ENCODE measurements around a stretch of chr22.

DNA sequence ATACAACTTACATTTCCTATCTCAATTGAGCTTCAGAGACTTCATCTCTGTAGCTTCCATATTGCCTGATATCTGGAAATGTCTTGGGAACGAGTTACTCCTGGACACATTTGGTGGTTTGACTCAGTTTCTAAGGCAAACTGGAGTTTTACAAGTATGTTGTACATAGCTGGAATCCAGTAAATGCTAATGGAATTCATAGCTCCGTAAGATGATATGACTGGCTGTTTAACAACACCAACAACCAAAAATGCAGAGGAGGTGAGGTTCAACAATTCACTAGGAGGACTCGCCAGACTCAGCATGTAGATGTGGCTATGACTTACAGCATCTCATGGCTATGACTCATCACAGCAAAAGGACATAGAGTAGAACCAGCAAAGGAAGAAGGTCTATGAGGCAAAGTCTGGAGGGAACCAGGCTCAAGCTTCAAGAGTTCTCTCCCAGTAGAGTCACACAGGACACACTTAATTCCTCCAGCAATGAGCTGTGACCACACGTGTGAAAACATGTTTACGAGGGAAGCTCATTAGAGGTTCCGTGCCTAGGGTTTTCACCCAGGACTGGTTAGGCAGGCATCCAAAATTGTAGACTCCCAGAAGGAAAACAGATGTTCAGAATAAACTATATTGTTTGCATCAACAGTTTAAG lies 116.9 kb downstream of the LARGE1 start:
- PRO-cap, result no peak
- RAMPAGE, long total RNA, result no peak

- PRO-cap, result no peak
- RAMPAGE, long total RNA, result no peak
These were observed 78.6 kb downstream of the LARGE1 start for GRCh38 chr22:33841575-33842097.

- PRO-cap, result no peak
- RAMPAGE, long total RNA, result no peak
These were observed 44.9 kb downstream of the LARGE1 start for GRCh38 chr22:33875081-33876083.

GRCh38 chr22:33908802-33908973 lies 11.6 kb downstream of the LARGE1 start:
- PRO-cap, result no peak
- RAMPAGE, long total RNA, result no peak

DNA sequence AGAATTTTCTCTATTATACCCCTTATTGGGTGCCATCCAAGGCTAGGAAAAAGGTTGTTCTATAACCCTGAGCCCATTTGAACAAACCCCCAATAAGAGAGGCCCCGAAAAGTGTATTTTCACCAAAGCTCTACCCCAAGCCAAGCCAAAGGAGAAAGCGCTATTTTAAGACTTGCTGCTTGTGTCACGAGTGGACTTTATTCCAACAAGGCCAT lies 11.4 kb downstream of the LARGE1 start:
- PRO-cap, result no peak
- RAMPAGE, long total RNA, result no peak

GRCh38 chr22:34932007-34932377 lies 134.0 kb upstream of the ISX start:
- PRO-cap, result no peak
- RAMPAGE, long total RNA, result no peak

DNA sequence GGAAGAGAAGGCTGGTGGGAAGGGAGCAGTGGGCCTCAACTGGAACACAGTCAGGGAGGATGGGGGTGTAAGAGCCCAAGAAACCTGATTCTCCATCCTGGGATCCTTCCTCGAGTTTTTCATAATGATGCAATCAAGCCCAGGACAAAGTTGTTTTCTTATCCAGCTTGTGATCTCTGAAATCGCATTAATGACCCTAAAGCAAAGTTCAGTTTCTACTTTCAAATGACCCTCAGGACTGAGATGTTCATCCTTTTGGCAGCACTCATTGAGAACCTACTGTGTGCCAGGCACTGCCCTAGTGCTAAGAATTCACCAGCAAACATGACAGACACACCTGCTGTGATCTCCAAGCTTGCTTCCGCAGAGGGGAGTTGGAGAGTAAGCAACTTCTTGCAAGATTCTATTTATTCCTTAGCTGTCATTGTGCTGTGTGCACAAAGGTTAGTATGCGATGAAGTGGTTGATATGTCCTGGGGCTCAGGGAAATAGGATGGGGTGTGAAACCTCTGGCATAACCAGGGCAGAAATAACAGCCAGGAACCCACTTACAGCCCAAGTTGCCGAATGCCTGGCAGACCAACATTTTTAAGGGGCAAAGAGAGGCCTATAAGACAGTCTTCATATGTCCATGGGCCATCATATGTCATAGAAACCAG lies 45.4 kb downstream of the ISX start:
- PRO-cap, result no peak
- RAMPAGE, long total RNA, result no peak

DNA sequence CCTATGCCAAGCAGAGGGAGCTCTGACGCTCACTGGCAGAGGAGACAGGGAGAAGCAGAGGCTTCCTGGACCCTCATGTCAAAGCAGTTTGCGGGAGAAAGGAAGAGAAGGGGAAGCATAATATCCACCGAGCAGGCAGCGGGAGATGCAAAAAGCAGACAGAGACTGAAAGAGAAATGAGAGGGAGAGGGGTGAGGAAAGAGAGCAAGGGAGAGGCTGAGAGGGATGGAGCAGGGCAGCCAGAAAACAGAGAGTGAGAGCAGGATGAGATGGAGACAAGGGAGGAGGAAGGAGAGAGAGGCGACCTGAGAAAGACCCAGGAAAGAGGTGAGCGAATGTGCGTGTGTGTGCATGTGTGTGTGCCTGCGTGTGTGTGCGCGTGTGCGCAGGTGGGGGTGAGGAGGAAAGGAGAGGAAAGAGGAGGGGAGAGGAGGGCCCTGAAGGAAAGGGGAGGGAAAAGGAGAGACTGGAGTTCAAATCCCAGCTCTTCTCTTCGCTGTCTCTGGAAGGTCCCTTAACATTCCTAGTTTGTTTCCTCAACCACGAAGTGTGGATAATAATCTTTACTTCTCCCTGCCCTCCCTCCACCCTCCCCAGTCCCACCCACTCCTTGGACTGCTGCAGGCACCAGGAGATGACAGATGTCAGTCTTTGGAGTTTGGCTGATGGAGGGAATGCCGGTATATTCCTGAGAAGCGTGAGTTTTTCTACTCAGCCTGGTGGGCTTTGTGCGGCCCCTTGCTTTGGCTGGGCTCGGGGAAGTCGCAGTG lies 67.9 kb downstream of the ISX start:
- PRO-cap, result no peak
- RAMPAGE, long total RNA, result no peak

DNA sequence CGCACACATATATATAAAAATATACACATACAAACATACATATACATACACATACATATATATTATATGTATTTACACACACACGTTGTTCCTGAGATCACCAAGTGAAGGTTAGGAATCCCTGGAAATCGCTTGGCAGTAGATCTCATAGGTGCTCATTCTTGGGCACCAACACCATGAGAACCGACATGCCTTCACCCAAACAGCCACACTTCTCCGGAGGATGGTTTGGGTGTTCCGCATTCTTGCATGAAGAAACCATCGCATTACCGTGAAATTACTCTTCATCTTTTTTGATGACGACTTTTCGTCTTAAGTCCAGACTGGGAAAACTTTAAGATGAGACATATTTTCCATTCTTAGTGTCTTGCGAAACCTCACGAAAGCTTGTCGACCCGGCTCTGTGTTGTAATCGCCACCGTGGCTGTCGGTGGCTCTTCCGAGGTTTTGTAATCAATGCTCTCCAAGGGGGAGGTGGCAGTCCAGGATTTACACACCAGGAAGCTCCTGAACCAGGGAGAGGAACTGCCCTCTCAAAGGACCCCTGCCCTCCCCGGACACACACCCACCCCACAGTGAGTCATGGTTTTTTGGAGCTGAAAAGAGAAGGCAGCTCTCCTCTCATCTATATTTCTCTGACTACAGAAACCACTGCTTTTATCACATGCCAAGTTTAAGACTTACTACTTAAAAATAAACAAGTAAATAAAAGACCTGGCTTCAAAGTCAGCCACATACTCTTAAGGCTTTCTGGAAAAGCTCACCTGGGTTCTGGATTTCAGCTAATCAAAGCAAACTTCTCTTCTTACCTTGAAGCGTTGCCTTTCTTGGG lies 1.8 kb downstream of the TOM1 start:
- PRO-cap, result no peak
- RAMPAGE, long total RNA, result no peak

DNA sequence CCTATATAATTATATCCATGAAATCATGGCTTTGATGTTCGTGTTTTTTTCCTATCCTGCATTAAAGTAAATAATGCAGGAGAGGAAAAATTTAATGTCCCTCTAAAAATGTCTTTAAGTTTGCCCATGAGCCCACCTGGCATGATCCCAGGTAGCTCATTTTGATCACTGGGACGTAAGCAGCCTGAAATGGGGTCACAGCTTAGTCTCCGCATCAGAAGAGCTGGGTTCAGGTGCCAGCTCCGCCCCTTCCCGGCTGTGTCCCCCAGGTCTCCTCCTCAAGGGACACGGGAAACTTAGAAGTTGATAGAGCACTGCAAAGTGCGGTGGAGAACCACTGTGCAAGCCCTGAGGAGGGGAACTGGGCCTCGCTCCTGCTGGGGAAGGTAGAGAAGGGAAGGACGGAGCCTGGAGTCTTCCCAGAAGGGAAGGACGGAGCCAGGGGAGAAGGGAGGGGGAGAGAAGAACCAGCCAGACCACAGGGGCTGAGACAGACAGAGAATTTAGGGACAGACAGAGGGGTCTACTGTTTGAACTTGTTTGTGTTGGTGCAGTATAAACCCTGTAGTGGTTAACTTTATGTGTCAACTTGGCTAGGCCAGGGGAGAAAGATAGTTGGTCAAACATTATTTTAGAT lies 7.7 kb downstream of the TOM1 start:
- PRO-cap, result no peak
- RAMPAGE, long total RNA, result no peak

DNA sequence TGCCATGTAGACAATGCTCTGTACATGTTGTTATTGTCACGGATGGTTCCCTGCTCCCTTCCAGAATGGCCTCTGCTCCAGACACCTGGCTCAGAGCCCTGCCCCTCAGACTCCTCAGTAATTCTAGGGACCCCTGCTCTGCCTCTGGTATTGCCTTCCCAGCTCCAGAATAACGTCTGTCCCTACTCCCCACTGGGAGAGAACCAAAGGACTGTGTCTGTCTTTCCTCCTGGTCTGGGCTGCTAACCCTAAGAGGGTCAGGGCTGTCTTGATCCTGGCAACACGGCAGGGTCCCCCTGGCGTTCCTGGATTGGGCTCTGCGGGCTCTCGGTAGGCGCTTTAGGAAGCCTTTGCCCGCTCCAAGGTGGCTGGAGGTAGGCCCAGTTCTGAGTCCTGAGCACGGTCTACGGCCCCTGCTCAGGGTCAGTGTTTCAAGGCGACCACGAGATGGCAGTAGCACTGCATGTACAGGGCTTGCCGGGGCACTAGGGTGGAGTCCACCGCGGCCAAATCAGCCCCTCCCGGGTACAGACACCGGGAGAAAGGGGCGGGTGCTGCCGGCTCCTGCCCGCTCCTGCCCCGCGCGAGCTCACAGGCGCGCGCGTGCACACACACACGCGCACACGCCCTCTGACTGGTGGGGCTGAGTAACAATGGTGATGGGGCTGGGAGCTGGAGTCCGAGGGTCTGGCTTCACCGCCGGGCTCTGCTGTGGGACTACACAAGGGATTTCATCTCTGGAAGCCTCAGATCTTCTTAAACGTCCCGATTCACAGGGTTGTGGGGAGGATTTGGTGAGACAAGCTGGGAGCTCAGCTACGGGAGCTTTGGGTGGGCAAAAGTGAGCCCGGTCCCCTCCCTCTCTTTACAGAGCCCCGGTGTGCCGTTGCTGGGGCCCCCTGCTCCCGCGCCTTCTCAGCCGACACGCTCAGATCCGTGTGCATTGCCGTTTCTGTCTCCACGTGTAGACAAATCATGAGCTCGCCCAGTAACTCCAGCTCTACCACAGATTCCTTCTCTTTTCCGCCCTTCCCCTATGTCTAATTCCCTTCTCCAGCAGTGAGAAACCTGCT lies 30.1 kb upstream of the HMOX1 start:
- PRO-cap, result no peak
- RAMPAGE, long total RNA, result no peak

- PRO-cap, result no peak
- RAMPAGE, long total RNA, result no peak
These were observed 48.1 kb downstream of the MCM5 start for GRCh38 chr22:35447921-35448503.

- PRO-cap, result no peak
- RAMPAGE, long total RNA, result no peak
These were observed 508 bp downstream of the RASD2 start for GRCh38 chr22:35541026-35541652.

- PRO-cap, result no peak
- RAMPAGE, long total RNA, result no peak
These were observed 27.9 kb downstream of the MB start for GRCh38 chr22:35588988-35589865.

- PRO-cap, result no peak
- RAMPAGE, long total RNA, result no peak
These were observed 1.6 kb upstream of the APOL6 start for GRCh38 chr22:35646531-35647133.

GRCh38 chr22:35649582-35649909 lies 1.3 kb downstream of the APOL6 start:
- PRO-cap, result no peak
- RAMPAGE, long total RNA, result no peak

- PRO-cap, result no peak
- RAMPAGE, long total RNA, result no peak
These were observed 14.8 kb downstream of the APOL6 start for GRCh38 chr22:35663032-35663389.

DNA sequence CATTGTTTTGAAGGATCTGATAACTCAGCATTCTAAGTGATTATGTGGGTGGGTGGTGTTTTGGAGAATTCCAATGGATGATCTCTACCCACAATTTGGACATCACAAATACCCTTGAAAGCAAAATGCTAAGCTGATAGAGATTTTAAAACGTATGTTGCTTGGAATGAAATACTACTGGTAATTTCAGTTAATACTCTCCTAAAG lies 52.0 kb downstream of the APOL5 start:
- PRO-cap, result no peak
- RAMPAGE, long total RNA, result no peak

DNA sequence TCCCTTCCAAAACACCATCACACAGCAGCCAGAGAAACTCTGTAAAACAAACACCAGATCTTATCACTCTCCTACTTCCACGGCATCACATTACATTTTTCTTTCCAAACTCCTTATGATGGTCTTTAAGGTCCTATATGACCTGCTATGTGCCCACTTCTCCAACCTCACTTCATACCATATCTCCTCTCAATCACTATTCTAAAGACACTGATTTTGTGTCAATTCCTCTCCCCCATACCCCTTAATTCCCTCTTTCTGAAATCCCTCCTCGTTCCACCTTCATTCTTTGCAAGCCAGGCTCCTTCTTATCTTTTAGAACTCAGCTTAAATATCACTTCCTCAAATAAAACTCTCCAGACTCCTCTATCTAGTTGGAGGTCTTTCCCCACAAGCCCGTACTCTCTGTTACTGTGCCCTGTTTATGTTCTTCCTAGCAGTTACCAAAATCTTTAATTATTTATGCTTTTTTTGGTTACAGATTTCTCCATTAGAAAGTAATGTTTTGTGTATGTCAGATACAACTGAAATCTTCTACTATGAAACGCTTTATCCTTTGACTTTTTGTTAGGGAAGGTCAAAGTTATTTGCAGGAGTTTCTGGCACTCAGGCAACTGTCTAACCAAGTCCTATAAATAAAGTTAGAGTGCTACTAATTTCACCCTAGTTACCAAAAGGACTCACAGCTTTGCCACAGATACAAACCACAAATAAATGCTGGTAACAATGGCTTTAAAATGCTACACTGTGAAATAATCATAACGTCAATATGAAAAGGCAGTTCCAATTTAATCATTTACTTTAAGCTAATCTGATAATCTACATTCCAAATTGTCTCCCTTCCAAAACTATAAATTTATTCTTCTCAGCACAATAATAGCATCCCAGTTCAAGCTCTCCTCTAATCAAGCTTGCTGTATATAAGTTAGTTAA lies 124.5 kb downstream of the RBFOX2 start:
- PRO-cap, result no peak
- RAMPAGE, long total RNA, result no peak

DNA sequence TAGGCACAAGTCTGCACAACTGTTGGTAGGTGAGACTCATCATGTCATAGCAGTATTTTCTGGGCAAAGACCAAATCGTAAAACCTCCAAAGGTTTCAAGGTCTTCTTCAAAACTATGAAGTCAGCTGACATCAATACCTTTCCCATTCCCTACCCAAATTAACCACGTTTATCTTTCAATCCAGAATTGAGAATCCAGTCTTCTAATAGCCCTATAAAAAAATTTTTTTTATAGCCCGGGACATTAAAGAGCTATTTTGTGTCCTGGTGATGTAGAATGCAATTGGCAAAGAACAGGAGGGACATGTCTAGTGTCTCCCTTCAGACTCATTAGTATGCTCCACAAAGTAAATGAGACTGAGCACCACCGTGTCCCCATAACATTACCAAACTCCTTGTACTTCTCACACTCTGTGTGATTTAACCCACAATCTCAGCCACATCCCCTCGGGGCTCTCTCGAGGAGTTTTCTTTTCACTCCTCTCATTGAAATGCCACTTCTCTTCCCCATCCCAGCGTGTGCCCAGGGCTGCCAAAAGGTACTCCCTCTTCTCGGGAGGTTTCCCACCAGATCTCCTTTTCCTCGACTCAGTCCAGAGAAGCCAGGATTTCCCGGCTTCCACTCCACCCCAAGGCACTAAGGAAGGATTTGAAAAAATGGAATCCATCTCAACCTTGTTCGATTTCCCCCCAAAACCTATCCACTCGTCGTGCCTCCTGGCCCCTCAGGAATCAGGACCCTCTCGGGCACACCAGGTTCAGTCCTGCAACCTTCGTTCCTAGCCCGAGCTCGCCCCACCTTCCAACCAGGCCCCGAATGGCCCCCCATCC lies 1.1 kb downstream of the RBFOX2 start:
- PRO-cap, result no peak
- RAMPAGE, long total RNA, result no peak